Brain (tissue), 1 donor: ENCODE results near the gene MAMDC2.

DNA sequence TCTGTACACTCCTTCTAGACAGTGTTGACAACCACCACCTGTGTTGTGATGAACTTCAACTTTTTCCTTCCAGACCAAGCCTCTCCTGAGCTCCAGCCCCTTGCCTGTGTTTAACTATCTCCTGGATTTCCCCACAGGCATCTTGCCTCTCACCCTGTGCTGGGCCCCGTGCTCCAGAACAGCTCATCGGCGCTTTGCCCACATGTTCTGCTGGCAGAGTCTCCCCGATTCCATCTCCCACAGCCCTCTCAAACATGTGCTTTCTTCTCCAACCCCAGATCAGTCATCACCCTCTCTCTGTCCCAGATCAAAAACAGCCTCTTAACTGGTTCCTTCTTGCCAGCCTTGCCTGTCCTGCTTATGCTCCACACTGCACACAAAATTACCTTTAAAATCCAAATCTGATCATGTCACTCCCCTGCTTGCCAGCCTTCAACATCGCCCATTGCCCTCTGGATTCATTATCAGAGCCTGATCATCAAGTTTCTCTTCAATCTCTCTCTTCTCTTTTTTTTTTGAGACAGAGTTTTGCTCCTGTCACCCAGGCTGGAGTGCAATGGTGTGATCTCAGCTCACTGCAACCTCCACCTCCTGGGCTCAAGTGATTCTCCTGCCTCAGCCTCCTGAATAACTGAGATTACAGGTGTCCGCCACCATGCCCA is 1959.2 kb downstream of the FOXD4L5 start:
- RRBS = no CpG with 5 or more reads among the region's 6 CpGs

- RRBS = no CpG with 5 or more reads among the region's 11 CpGs
These were observed 1958.2 kb downstream of the FOXD4L5 start for GRCh38 chr9:63326691-63327289.

- RRBS = no CpG with 5 or more reads among the region's 18 CpGs
These were observed 22.2 kb upstream of the FOXD4L4 start for GRCh38 chr9:65714613-65715184.

DNA sequence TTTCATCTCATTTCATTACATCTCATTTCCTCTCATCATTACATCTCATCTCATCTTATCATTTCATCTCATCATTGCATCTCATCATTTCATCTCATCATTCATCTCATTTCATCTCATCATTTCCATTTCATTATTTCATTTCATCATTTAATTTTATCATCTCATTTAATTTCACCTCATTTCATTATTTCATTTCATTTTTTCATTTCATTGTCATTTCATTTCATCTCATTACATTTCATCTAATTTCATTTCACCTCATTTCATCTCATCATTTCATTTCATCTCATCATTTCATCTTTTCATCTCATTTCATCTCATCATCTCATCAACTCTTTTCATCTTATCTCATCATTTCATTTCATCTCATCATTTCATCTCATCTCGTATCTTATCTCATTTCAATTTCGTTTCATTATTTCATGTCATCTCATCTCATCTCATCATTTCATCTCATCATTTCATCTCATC is 75.0 kb downstream of the FOXD4L4 start:
- RRBS = no CpG with 5 or more reads among the region's 2 CpGs

DNA sequence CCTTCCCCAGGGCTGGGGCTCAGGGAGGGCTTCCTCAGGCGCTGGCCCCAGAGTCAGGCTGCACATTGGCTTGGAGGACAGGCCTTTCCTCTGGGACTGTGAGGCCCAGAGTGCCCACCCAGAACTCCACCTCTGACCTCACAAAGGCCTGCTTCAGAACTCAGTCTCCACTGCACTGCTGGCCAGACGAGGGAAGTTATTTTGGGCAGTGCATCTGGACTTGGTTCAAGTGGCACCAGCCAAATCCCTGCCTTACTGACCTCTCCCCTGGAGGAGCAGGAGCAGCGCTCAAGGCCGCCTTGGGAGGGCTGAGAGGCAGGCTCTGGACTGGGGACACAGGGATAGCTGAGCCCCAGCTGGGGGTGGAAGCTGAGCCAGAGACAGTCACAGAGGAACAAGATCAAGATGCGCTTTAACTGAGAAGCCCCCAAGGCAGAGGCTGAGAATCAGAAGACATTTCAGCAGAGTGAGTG is 140.3 kb downstream of the FOXD4L4 start:
- RRBS = no CpG with 5 or more reads among the region's 5 CpGs

GRCh38 chr9:68739464-68740220 is 34.6 kb downstream of the PIP5K1B start:
- RRBS = no CpG with 5 or more reads among the region's 4 CpGs

- RRBS = no CpG with 5 or more reads among the region's 5 CpGs
These were observed 116.2 kb downstream of the PABIR1 start for GRCh38 chr9:68895767-68896669.

- RRBS = no CpG with 5 or more reads among the region's 4 CpGs
These were observed 71.8 kb downstream of the PRKACG start for GRCh38 chr9:68942113-68942446.

DNA sequence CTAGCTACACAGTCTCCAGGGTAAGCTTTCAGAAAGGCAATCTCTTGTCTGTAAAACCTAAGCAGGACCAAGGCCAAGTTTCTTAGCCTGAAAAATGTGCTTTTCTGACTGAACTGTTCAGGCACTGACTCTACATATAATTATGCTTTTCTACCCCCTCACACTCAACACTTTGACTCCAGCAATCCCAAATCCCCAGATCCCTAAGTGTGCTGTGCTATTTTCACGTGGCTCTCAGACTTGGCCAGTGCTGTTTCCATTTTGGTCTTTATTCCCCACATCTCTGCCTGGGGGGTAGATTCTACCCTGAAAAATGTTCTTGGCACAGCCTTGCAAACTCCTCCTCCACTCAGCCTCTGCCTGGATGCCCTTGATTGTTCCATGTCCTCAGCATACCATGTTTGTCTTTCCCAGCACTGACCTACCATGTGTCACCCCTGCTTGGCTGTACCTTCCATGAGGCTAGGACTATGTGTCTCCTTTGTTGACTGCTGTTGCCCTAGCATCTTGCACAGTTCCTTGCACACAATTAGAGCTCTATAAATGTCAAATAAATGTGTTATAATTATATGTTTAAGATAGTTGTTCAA is 43.0 kb downstream of the FXN start:
- RRBS = no CpG with 5 or more reads among the region's 1 CpG

GRCh38 chr9:69134396-69134970 is 39.6 kb upstream of the TJP2 start:
- RRBS = no CpG with 5 or more reads among the region's 7 CpGs

DNA sequence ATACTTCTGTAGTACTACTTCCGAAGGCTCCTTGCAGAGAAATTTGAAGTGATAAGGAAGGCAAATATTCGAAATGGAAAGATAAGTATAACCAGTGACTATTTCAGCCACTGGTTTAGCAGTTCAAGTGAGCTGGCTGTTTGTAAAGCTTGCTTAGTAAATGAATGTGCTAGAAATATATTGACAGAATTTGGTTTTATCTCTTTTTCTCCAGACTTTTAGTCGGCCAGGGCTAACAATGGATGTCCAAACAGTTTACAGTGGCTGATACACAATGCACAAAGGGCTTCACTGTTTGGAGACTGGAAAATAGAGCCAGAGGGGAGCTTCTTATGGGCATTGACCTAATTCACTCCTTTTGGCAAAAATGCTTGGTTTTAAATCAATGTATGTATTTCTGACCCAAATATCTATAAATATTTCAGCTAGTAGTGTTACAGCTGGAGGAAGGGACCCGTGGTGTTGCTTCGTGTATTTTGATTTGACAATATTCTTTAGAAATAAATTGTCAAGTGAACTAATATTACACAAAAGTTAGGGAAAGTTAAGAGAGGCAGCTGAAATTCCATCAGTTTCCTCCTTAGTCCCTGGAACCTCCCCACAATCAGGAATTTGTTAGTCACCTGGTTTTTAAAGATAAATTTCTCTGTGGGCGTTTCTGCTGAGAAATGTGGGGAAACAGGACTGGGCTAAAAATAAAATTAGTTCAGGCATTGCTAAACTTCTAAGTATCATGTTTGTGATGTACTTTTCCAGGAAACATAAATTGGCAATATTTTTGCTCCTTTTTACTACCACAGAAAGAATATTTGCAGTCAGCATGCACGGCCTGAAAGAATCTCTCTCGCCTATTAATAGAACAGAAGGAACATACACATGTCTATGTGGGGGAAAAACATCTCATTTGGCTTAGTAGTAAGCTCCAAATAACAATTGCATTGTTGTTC is 12.5 kb downstream of the TJP2 start:
- RRBS = no CpG with 5 or more reads among the region's 8 CpGs

DNA sequence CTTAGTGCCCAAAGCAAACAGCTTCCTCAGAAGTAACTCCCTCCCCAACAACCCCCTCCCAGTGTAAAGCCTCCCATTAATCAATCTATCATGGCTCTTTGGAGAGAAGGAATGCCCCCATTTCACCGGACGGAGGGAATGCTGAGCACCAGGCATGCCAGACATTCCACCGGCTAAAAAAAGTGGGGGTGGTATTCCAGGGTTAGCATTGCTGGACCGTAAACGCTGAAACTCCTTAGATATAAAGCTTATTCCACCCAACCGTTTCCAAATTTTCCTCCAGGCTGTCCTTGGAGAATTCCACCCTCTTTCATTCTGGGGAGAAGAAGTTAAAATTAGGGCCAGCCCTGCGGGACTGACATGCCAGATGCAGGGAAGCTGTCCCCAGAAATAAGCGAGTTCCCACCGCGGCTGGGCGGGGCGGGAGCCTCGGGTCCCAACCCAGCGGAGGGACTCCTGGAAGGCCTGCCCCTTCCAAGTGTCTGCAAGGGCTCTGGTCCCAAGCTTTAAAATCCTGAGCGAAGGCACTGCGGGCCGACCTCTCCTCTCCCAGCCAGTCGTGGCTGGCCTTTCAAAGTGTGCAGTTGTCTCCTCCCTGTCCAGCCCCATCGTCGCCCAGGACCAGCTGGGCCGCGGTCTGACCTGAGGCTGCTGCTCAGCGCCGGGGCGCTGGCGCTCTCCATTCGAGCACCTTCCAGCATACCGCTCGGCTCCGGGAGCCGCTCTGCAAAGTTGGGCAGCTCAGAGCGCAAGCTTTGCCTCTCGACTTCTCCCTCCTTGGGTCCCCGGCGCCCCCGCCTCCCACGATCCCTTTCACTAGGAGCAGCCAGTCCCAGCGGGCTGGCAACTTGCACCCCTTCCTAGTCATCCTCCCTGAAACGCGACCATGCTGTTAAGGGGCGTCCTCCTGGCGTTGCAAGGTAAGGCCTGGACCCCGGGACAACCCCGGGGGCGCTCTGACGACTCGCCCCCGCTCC is at the start of gene MAMDC2:
MAMDC2 (plus strand) TSS at position 537 of the 977 bp plus-strand sequence.
- RRBS = 2% methylated on average over 16 of the region's 48 CpGs

- RRBS = no CpG with 5 or more reads among the region's 2 CpGs
These were observed 68.0 kb downstream of the MAMDC2 start for GRCh38 chr9:70111573-70112075.

DNA sequence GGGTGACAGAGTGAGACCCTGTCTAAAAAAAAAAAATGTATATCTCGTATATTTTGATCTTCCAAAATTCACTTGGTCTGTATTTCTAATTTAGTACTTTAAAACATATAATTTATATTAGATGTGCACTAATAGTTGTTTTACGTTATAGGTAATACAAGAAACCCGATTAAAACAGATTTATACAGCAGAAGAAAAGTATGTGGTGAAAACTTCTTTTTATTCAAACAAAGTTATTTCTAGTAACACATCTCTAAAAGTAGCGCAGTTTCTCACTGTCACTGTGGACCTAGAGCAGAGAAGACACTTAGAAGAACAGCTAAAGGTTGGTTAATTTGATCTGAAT is 59.6 kb downstream of the SMC5 start:
- RRBS = no CpG with 5 or more reads among the region's 4 CpGs

DNA sequence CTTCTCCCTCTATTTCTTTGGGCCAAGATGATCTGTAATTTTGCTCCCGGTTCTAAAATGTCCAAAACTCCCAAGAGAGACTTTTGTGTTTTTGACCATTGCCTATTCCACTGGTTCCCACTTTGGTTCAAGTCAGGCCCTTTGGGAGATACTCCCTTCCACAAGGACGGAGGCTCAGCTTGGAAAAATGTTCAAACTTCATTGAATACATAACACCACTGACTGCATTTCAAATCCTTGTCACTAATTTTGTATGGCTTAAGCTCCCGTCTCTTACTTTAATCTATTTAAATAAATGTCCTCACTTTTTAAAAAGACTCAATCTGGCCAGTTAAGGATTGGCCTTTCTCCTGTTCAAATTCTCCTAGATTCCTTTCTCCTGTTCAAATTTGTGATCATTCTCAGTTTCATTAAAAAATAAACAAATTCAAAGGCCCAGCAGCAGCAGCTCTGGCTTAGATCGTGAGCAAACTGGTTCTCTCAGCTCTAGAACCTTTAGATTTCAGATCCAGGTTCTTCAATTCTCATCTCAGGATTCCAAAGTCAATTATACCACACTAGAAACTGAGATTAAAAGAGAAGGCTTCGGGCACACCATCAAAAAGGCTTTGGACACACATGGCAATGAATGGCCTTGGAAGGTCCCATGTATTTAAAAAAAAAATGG is 9.2 kb downstream of the KLF9 start:
- RRBS = no CpG with 5 or more reads among the region's 5 CpGs

GRCh38 chr9:70406684-70407447 is 7.6 kb downstream of the KLF9 start:
- RRBS = no CpG with 5 or more reads among the region's 8 CpGs

DNA sequence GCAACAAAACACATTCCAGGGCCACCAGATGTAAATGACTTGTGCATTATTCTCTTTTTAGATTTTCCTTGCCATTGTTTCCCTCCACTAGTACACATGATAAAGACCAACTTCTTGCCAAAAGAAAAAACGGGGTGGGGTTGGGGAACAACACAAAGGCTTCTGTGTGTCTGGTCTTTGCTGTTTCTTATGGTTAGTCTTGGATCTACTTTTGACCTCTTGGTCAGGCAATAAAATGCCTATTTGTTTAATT is 56.6 kb upstream of the KLF9 start:
- RRBS = no CpG with 5 or more reads among the region's 1 CpG

DNA sequence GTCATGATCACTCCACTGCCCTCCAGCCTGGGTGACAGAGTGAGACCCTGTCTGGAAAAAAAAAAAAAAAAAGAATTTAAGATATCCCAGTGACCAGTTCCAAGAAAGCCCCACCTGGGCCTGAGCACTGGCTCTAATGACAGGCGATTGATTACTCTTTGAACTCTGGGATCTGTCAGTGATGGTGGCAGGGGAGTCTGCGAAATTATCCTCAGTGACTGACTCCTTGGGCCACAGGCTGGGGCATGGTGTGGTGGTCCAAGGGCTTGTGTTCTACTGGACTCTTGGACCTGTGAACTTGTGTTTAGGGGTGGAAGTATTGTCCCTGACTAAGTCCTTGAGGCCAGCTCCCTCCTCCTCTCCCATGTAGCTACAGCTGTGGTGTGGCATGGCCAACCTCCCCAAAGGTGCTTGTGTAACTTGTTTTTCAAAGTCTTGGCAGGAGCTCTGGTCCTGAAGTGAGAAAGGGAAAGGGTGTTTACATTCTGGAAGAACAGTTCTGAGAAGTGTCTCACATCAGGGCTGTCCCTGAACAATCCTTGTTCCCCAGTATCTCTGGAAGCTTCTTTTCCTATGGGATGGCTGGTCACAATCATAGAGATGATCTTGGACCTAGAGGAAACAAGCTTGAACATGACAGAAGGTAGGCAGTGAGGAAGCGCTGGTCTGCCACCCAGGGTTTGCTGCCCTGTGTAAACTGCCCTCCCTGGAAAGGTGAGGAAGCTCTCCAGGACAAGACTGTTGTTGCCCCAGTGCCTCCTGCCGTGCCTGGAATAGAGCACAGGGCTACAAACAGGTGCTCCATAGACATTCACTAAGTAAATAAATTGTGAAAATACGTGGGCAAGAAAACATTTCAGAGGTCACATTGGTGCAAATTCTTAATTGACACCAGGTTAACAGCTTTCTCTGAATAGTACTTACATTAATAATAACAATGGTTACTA is 64.6 kb upstream of the KLF9 start:
- RRBS = no CpG with 5 or more reads among the region's 5 CpGs

DNA sequence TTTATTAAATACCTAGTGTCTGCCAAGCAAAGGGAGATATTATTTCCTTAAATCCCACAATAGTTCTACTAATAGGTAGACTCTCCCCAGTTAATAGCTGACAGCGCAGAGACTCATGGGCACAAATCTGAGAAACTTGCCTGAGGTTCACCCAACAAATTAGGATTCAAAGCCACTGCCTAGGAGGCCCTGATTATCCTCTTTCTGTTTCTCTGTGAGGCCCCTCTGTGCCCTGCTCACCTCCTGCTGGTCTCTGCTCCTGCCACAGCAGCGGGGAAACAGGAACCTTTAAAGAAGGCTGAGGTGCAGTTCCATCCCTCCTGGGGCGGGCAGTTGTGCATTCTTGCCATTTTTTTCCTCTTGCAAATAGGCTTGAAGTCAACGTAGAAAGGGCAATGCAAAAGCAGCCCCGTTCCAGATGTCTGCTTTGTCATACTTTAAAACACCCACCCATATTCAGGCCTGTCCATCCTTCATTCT is 65.3 kb upstream of the KLF9 start:
- RRBS = no CpG with 5 or more reads among the region's 5 CpGs

DNA sequence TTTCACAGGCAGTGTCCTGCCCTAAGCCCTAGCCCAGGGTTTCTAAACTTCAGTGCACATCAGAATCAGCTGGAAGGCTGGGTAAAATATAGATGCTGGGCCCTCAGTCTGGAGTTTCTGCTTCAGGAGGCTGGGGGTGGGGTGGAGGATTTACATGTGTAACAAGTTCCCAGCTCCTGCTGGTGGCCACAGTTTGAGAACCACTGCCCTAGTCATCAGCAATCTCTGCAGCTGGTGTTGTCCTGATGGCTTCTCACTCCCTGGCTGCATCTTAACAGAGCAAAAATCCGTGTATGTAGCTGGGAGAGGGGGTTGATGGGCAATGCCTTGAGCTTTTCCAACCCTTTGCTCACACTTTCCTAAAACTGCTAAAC is 186.0 kb upstream of the KLF9 start:
- RRBS = no CpG with 5 or more reads among the region's 1 CpG